Zone of skin (tissue), 1 donor: ENCODE results near the gene CDC42SE2.

DNA sequence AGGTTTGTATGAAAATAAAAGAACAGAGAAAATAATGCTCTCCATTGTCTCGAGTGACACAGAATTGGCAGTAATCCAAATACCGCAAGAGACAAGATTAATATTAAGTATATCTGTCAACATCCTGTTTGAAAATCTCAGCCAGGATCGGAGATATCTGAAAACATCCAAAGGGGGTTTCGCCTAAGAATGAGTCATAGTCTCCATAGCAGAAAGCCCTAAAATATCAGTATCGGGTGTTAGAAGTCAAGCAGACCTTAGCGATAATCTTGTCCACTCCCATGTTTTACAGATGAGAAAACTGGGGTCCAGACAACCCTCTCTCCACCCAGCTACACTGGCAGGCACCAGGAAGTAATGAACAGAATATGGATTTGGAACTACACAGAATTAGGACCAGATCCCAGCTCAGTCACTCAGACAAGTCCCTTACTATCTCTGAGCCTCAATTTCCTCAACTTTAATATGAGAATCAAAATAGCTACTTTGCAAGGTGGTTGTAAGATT, 189.7 kb downstream of the CCDC192 start:
- RRBS, result no CpG with 5 or more reads among the region's 6 CpGs

DNA sequence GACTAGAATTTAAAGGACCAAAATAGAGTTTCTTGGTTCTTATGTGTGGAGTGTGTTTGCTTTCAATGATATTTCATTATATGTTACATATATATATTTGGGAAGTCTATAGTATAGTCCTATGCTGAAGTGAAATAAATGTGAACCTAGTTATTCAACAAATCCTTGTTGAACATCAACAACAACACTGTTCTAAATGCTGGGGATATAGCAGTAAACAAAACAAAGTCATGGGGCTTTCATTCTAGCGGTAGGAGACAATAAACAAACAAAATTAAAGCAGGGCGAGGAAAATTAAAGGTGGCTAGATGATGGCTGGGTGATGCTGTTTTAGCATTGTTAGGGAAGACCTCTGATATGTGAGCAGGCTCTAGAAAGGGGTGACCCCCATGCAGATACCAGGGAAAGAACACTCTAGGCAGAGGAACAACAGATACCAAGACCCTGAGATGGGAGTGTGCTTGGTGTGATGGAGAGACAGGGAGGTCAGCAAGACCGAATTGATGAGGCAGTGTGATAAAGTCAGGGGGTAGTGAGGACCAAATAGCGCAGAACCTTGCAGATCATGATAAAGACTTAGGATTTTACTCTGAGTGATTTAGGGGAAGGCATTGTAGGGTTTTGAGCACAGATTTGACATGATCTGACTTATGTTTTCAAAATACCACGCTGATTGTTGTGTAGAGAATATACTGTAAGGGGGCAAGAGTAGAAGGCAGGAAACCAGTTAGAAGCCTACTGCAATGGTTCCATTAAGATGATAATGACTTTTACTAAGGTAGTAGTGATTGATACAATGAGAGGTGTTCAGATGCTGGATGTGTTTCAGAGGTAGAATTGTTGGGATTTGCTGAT, 7.0 kb downstream of the SLC12A2 start:
- RRBS, result no CpG with 5 or more reads among the region's 5 CpGs

- RRBS, result no CpG with 5 or more reads among the region's 1 CpG
Observed at GRCh38 chr5:128157876-128158566, 74.5 kb downstream of the SLC12A2 start.

- RRBS, result no CpG with 5 or more reads among the region's 1 CpG
Observed at GRCh38 chr5:128736271-128736849, 198.3 kb upstream of the FBN2 start.

DNA sequence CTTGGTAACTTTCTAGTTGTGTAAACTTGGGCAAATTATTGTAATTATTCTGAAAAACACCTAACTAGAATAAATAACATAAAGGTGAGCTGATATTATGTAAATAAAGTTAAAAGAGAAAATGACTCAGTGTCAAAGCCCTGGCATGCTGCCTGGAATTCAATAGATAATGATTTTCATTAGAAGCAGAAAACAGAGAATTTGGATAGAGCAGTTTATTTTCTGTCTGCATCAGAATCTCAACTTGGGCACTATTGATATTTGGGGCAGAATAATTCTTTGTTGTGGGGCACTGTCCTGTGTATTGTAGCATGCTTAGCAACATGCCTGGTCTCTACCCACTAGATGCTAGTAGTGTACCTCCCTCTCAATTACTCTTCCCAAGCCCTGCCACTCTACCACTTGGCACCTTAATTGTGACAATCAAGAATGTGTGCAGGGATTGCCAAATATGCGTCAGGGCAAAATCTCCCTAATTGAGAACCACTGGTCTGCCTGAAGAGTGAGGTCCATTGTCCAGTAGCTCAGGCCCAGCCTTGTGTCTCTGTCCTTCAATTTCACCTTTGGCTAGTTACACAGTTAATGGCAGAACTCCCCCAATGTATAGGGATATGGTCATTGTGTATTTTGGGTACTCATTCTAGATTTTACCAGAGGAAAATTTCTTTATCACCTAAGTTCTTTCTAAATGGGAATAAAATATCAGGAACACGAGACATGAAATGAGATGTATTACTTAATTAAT, 44.5 kb upstream of the SLC27A6 start:
- RRBS, result no CpG with 5 or more reads among the region's 2 CpGs

- RRBS, result no CpG with 5 or more reads among the region's 8 CpGs
Observed at GRCh38 chr5:129902680-129903161, 1.5 kb upstream of the CHSY3 start.

DNA sequence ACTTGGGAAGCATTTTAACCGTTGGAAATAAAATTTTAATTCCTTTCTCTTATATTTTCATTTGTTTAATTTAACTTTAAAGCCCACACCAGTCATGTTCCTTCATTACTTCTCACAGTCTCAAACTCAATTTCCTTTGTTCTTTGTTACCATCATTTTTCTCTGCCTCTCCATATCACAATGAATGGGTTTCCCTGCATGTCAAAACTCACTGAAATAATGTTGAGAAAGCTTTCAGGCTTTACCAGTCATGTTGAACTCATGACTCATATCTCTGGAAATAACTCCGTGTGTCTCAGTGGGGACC, 231.1 kb downstream of the CHSY3 start:
- RRBS, result no CpG with 5 or more reads among the region's 2 CpGs

DNA sequence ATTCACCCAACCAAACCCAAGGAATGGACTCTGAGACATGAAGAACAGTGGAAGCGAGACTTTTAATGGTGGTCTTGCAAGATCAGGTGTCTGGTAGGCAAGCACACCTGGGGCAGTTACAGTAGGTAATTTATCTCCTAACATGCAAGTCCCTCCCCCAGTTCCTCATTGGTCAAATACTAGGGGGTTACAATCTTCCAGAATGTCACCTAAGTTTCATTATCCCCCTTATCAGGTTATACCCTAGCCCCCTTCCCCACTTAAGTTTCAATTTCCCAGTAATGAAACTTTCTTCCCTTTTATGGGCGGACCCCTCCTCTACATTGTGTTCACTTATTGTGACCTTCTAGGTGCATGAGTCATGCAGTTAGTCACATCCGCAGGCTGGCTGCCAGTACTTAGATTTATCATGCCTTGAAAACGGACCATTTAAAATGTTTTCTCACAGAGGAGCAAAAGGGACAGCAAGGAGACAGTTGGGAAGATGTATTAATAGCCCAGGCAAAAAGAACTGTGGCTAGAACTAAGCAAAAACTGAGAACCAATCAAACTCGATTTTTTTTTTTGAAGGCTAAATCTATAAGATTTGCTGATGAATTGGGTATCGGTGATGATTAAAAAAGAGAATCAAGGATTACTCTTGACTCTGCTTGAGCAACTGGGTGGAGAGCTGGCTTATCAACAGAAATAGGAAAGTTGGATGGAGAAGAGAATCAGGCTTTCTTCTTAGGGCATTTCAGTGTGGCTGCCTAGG, 615.2 kb downstream of the HINT1 start:
- RRBS, result no CpG with 5 or more reads among the region's 6 CpGs

DNA sequence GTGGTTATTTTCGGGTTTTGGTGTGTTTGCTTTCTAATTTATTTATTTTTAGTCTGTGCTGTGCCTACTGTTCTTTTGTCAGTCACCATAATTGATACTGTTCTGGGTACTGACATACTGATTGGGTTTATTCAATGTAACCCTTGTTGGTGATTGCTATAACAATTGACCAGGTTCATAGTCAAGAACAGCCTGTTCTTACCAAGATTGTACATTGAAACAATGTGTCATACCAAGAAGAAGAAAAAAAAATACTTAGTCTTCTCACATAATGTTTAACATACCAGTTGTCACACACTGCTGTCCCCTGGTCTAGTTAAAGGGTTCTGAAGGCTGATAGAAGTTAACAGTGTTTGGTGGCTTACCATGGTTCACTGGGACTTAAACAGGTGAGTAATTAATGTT, 18.6 kb upstream of the CDC42SE2 start:
- RRBS, result no CpG with 5 or more reads among the region's 1 CpG

- RRBS, result 2% methylated on average over 27 of the region's 106 CpGs
Observed at GRCh38 chr5:131263419-131264547, at the start of gene CDC42SE2. TSS of gene CDC42SE2 (plus strand) at chr5:131264053.

- RRBS, result no CpG with 5 or more reads among the region's 5 CpGs
Observed at GRCh38 chr5:131390701-131391311, 127.0 kb downstream of the CDC42SE2 start.

DNA sequence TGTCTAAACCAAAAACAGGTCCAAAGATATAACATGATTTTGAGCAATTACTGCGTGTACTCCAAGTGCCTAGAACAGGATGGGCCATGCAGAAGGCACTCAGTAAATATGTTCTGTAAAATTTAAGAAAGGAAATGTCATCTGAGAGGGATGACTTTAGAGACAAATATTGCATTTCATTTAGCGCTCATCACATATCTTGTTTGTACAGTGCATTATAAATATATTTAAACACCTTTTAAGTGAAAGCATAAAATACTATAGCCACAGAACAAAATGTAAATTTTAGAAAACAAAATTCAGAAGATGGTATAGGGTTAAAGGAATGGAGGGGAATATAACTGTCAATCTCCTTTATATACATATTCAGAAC, 135.8 kb downstream of the CDC42SE2 start:
- RRBS, result no CpG with 5 or more reads among the region's 2 CpGs

DNA sequence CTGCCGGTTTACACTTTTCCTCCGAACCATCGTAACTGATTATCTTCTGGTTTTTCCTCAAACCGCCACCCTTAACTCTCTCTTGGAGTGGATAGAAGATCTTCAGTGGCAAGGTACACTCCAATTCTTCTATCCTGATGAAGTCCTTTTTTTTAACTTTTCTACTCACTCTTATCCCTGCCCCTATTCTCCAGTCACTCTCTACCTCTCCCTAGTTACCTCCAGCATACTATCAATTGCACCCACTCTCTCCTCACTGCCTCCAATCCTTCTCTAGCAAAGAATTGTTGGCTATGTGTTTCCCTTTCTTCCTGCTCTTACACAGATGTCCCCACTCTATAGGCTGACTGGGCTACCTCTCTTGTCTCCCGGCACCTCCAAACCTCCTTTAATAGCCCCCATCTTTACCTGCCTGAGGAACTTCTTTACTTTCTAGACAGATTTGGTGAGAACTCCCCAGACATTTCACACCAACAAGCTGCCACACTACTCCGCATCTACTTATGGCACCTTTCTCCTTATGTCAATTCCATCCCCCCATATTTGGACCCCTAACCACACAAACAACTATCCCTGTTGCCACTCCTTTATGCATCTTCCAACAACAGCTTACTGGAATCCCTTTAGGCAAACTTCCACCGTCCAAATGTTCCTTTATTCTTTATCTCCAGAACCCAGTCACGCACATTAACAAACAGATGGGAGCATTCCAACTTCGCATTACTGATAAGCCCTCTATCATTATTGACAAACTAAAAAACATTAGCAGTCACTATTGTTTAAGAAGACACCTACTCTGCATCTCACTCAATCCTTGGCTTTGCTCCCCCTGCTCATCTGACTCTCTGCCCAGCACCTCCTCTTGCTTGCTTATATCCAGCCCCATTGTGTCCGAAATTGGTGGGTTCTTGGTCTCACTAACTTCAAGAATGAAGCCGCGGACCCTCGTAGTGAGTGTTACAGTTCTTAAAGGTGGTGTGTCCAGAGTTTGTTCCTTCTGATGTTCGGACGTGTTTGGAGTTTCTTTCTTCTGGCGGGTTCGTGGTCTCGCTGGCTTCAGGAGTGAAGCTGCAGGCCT, 56.6 kb downstream of the RAPGEF6 start:
- RRBS, result no CpG with 5 or more reads among the region's 18 CpGs

GRCh38 chr5:131630763-131631210, 4.2 kb downstream of the RAPGEF6 start:
- RRBS, result no CpG with 5 or more reads among the region's 5 CpGs

DNA sequence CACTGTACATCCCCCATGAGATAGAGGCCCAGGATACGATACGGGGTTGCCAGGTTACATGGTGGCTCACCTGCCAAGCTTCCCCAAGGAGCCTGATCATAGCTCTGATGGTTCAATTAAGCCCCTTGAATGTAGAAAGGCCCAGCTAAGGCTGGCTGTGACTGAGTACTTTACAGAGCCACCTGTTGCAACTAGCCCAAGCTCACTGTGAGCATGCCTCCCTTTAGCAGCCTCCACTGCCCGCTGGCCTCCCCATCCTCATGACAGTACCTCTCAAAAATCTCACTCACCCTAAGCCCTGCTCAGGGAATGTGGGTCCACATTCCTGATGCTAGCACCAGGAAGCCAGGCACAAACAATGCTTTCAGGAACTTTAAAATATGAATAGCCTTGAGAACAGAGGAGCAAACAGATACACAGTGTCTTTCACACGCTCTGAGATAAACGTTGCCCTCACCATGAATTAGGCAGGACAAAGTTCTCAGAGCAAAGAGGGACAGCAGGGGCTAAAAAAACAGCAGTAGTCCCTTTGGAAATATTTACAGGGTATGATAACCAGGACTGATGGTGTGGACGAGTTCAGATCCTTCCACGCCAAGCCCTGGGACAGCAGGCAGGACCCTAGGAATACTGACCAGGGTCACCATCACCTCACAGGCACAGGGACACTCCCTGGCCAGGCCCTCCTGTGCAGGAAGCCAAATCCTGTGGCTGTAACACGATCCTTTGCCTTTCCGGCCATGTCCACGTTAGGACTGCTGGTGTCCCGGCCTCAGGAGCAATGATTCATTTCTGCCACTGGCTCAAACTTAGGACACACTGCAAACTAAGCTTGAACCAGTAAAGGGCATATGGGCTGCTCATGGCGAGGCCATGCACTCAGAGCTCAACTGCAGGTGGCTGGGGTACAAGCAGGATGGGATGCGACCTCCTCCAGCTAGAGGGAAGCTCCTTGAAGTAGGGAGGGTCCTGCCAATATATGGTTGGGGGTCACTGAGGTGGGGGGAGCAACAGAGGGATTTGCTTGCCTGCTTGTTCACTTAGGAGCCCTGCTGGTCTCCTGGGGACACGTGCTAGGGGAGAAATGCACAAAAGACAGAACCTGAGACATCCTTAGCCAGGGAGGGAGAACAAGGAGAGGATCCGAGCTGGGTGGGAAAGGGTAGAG, 9.6 kb downstream of the ACSL6 start:
- RRBS, result no CpG with 5 or more reads among the region's 15 CpGs

GRCh38 chr5:132003020-132003899, 8.2 kb downstream of the ACSL6 start:
- RRBS, result no CpG with 5 or more reads among the region's 18 CpGs

DNA sequence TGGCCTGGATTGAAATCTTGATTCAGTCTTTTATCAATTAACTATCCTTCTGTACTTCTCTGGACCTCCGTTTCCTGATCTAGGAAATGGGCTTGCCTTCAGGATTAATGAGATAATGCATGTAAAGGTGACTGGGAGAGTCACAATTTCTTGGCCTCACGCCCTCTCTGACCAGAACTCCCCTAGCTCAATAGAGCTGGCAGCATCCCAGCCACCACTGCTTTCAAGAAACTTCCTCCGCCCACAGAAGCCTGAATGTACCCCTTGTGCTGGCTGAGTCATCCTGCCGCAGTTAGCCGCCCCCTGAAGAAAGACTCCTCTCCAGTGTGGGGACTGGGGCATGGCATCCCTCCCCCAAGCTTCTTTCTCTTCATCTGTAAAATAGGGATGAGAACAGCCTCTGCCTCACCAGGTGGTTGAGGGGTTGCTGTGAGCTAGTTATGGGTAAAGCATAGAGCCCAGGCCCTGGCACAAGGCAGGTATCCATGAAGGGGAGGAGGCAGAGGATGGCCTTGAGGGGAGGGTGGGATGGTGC, 3.2 kb downstream of the PDLIM4 start:
- RRBS, result no CpG with 5 or more reads among the region's 5 CpGs

DNA sequence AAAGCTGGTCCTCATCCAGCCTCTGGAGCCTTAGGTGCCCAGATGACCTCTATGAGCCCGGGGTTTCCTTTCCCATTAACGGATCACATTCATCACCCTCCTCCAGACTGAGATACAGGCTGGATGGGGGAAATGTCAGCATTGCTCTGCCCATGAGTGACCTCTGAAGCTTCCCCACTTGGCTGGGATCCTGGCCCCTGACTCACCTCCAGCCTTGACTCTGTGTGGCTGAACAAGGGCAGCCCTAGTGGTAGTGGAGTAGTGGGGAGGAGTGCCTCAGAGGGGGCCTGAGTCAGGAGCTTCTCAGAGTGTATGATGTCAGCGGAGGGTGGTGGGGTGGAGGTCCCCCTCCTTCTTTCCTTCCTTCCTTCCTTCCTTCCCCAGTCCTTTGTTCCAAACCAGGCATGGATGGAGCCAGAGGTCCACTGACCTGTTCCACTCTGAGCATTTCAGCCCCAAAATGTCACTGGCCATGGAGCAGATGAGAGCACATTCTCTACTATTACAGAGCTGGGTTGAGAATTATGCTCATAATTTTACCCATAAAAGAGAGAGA, 6.5 kb downstream of the PDLIM4 start:
- RRBS, result no CpG with 5 or more reads among the region's 3 CpGs

DNA sequence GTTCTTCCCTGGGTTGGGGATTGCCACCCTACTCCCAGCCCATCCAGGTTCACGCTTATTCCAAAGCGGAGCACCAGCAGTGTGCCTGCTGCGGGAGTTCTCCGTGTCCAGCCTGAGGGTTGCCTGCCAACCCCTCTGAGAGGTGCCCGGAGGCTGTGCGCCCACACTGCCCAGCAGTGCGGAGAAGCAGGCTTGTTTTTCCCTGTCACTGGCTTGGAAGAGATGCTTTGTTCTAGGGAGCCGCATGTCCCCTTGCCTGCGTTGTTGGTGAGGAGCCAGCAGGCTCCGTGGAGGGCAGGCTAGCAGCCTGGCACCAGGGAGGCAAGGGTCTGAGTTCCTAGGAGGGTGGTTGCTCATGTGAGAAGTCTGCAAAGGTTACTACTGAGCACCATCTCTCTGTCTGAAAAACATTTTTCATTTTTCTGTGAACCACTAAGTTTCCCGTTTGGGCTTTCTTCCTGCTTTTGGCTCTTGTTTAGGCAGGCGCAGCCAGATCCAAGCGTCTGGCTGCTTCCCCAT, 7.6 kb downstream of the SLC22A5 start:
- RRBS, result no CpG with 5 or more reads among the region's 13 CpGs